Measurements from ENCODE around the genes GNG5, SSX2IP, MCOLN3 and ODF2L.

DNA sequence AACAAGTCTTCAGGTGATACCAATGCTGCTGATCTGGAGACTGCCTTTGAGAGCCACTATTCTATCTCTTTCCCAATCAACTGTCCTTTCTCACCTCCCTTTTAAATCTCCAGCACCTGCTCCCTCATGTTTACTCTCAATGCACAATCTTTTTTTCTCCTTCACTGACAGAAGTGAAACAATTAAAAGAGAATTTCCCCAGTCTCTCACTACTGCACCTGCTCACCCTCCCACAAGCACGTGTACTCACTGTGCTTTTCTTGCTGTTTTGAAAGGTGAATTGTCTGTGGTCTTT is 519.2 kb downstream of the TTLL7 start:
- PRO-cap, 3 experiments, result no peak in any of the 3 experiments
- RRBS, result no CpG with 5 or more reads among the region's 1 CpG

GRCh38 chr1:83764371-83764737 is 234.6 kb downstream of the TTLL7 start:
- PRO-cap, 3 experiments, result no peak in any of the 3 experiments
- RRBS, result no CpG with 5 or more reads among the region's 2 CpGs

DNA sequence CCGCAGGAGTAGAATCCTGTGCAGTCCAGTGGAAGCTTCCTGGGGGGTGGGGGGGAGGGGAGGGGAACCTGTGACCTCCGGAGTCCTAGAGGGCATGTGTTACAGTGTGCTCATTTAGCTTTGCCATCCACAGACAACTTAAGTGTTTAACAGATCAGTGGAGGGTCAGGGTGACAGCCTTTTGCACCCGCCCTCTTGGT is 18.1 kb upstream of the PRKACB start:
- PRO-cap, 3 experiments, result no peak in any of the 3 experiments
- RRBS, result no CpG with 5 or more reads among the region's 3 CpGs

- PRO-cap, 3 experiments, result no peak in any of the 3 experiments
- RRBS, result no CpG with 5 or more reads among the region's 2 CpGs
Observed at GRCh38 chr1:84146282-84146642, 2.2 kb downstream of the PRKACB start.

DNA sequence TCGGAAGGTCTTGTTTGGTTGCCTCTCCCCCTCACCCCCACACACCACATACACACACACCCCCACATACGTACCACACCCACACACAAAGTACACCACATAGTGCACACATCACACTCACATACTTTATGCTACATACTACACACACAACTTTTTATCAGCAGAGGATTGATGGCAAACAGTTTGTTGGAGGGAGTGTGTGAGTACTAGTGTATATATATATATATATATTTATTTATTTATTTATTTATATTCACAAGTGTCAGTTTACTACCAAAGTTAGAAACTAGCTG is 2.1 kb upstream of the SAMD13 start:
- PRO-cap, 3 experiments, result no peak in any of the 3 experiments
- RRBS, result no CpG with 5 or more reads among the region's 2 CpGs

DNA sequence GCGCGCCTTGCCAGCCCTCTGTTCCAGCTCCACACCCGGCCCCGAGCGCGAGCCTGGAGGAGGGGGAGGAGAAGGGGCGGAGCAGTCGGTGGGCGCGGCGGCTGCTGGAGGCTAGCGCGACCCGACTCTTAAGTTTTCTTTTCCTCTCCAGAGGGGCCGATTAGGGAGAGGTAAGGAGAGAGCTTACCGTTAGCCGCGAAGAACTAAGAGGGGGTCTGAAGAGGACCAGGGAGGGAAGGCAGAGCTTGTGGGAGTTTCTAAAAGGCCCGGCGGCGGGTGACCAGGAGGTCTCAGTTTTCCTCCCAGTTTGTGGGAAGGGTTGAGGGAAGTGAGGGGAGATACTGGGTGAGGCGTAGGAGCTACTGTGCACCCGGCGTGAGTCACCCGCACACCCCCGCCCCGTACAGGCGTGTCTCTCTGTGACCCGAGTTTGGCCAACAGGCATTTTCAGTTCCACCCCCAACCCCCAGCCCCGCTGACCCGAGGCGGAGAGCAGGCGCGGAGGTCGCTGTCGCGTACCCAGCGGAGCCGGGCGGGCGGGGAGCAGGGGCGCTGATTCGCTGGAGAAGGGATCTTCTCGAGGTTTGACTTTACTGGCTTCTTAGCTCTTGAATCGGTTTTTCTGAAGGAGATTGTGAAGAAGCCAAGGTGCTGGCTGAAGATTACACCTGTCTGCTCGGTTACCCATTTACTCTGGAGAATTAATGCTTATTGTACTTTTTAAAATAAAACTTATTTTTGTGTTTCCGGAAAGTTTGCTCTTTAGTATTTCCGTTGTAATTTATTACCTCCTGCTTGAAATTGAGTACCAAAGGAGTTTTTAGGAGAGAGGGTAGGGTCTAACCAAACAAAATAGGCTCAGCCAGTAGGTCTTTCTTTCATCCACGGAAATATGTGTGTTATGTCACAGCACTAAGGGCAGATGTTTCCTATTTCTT is at the start of gene GNG5:
Gene GNG5 (minus strand): TSS at position 333 of the 938 bp plus-strand sequence.
- PRO-cap, 3 experiments, result peak in 3 of 3 experiments; most common plus-strand start position 84 of the sequence (in 3); most common minus-strand start position 330 of the sequence (in 2)
- RRBS, result 3% methylated on average over 7 of the region's 49 CpGs

DNA sequence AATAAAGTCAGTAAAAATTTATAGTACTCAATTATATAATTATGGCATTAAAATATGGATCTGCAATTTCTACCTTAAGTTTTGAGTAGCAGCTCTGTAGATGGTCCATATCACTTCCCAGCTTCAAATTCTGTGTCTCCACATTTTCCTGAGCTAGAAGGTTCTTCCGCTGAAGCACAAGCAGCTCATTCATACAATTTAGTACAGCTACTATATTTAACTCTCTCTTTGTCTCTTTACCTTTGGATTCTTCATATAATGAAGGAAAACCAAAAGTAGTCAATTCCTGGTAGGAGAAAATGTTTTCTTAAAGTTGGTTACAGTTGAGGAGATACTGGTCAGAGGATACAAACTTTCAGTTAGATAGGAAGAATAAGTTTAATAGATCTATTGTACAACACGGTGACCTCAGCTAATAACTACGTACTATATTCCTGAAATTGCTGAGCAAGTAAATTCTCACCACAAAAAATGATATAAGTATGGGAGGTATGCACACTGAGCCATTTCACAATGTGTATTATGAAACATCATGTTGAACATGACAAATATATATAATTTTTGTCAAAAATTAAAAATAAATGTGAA is 20.6 kb downstream of the SSX2IP start:
- PRO-cap, 3 experiments, result no peak in any of the 3 experiments
- RRBS, result no CpG with 5 or more reads among the region's 3 CpGs

DNA sequence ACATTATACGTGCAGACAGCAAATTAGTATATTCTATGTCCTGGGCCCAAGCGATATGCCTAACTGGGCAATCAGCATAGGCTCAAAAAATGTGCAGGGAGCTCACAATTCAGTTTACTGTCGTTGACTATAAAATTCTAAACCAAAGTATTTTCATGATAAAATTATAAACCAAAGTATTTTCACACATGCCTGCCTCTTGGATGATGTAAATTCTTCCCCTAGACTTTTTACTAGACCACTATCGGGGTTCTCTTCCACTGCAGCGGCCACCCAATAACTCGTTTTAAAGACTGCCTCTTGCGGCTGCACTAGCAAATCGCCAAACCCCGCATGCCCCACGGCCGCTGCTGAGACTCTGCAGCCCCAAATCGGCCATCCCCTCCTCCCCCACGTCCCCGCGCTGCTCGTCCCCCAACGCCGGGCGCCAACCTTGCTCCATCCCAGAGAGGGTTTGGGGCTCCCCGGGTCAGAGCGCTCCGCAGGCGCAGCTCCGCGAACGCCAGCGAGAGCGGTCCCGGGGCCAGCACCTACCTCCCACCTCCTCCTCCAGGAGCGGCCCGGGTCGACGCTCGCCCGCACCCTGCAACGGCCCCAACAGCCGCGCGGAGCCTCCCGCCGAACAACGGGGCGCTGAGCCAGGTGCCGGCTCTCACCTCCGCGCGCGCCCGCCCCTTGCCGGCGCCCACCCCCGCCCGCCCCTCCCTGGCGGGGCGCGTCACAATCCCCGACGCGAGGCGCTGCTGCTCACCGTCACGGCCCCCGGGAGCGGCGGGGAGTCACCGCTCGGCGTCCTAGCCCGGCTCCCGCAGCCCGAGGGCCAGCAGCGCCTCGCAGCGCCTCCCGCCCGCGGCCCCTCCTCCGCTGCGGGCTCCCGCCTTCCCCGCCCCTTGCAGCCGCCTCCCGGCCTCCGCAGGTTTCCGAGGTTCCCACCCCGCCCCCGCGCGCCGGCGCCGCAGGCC is at the start of gene SSX2IP:
Gene SSX2IP (minus strand): TSS at position 842 of the 962 bp plus-strand sequence.
- PRO-cap, 3 experiments, result peak in 3 of 3 experiments; most common plus-strand start position 446 of the sequence (in 2); most common minus-strand start position 866 of the sequence (in 3)
- RRBS, result 1% methylated on average over 58 of the region's 92 CpGs

- PRO-cap, 3 experiments, result peak in 3 of 3 experiments; most common plus-strand start chr1:84690706 (in 3)
- RRBS, result under 1% methylated on average over 17 of the region's 33 CpGs
Observed at GRCh38 chr1:84690582-84690989, 325 bp upstream of the SSX2IP start.

DNA sequence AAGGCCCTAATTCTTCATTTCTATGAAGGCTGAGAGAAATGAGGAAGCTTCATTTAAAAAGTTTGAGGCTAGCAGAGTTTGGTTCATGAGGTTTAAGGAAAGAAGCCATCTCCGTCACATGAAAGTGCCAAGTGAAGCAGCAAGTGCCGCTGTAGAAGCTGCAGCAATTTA is 2.8 kb upstream of the SSX2IP start:
- PRO-cap, 3 experiments, result no peak in any of the 3 experiments
- RRBS, result no CpG with 5 or more reads among the region's 2 CpGs

DNA sequence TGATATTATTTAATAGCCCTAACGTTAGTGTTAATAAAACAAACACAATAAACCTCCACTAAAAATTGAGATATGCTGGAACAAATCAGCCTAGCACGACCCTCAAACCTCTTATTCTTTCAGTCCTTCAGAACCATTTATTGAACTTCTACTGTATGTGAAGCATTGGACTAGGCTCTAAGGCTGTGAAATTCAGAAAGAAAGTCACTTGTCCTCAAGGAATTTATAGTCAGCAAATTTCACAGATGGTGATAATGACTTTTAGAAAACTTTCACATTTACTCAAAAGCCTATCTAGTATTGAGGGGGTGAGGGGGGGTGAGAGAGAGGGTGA is 66.1 kb upstream of the SSX2IP start:
- PRO-cap, 3 experiments, result no peak in any of the 3 experiments
- RRBS, result no CpG with 5 or more reads among the region's 2 CpGs

DNA sequence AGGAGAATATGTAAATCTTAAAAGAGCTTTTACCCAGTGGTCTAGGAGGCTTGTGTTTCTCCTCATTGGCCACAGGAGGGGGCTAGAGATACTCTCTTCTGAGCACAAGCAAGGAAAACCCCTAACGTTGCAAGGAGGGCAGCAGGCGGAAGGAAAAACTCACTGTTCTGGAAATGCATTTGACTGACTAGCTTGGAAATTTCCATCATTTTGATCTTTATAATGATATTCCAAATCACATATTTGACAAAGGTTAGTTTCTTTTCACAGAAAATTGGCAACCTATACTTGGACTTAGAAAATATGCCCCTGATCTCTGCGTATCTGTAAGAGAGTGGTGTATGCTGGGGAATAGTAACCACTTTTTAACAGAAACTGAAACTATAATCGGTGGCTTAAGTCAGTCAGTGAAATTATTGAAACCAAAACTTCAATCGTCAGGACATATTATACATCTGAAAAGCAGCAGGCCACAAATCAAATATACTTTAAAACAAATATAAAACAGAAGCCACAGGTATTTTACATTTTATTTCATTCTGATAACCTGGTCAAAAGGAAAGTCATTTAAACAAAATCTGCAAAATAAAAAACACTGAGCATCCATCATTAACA is 51.8 kb downstream of the MCOLN2 start:
- PRO-cap, 3 experiments, result peak in 2 of 3 experiments; most common plus-strand start position 124 of the sequence (in 2)
- RRBS, result no CpG with 5 or more reads among the region's 5 CpGs

- PRO-cap, 3 experiments, result no peak in any of the 3 experiments
- RRBS, result 4% methylated on average over 70 of the region's 125 CpGs
Observed at GRCh38 chr1:85047494-85048964, at the start of gene MCOLN3. Gene MCOLN3 (minus strand): TSS chr1:85048500.

DNA sequence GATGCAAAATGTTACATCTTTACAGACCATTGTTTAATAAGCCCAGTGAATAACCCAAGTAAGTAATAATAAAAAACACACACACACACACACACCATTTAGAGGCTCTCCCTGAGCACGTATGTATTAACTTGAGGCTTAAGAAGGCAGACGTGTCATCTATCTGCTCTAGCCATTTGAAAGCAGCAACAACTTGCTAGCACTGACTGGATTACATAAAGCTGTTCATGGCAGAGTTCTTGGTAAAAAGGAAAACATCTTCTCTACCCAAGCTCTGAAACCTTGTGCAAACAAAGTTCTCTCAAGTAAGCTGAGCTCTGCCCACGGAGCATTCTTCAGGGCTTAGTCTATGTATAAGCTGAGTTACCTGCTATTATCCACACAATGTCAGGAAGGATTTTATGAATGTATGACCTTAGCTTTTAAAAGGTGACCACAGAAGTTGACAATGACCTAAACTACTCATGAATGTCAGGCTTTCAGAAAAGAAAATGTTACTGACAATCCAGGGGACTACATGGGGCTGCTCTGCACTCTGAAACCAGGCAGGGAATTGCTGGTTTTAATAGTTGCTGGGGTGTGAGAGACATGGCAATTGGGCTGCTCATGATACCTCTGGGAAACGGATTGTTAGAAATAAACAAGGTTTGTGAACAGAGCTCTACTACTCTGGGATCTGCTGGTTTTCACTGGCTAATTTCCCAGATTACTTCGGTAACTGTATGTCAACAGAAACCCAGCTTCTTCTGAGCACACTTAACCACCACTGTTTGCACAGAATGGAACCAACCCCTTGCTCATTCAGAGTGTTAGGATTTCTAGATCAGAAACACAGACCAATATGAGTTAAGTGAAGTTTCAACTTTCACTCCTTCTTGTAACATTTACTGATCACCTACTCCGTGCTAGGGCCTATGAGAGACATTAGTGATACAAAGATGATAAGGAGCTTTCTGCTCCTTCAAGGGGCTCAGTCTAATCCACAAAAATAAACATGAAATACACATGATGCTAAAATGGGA is 29.6 kb upstream of the CCN1 start:
- PRO-cap, 3 experiments, result no peak in any of the 3 experiments
- RRBS, result no CpG with 5 or more reads among the region's 6 CpGs

GRCh38 chr1:85569162-85569493 is 11.4 kb upstream of the CCN1 start:
- PRO-cap, 3 experiments, result no peak in any of the 3 experiments
- RRBS, result no CpG with 5 or more reads among the region's 1 CpG

DNA sequence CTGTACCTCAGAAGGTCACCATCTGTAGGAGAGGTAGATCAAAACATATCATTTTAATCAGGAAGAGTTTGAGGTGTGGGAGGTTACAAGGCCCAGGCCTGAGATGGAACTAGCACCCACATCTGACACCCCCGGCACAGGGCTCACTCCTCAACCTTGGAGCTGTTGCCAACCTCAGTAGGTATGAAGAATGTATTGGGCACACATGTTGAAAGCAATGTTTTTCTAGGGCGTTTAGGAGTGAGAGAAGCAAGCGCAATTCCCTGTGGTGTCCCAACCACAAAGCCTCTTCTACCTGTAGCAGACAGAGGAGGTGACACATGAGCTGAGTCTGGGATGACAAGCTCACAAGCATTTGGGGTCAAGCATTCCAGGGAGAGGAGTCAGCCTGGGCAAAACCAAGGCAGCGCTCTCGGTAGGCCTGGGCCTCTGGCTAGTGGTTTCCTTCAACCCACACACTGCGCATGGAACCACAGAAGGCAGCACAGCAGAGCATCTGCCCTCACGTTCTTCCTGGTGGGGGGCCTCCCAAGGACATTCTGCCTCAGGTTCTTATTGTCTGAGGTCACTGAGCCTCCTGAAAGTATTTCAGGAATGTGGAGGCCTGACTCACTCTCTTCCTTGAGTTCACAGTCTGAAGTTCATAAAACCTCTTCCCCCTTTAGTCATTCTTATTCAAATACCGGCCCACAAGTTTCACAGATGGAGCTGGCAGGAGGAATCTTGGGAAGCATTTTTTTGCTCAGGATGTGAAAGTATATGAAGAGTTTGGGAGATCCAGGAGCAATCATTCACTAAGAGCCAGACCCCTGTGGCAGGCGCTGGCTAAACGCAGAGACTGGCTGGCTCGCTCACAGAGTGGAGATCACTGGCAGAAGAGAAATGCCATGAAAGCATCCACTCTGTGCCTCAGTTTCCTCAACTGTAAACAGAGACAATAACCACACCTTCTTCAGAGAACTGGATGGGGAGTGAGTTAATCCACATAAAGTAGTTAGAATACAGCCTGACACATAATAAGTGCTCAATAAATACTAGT is 26.7 kb downstream of the CCN1 start:
- PRO-cap, 3 experiments, result no peak in any of the 3 experiments
- RRBS, result no CpG with 5 or more reads among the region's 11 CpGs

DNA sequence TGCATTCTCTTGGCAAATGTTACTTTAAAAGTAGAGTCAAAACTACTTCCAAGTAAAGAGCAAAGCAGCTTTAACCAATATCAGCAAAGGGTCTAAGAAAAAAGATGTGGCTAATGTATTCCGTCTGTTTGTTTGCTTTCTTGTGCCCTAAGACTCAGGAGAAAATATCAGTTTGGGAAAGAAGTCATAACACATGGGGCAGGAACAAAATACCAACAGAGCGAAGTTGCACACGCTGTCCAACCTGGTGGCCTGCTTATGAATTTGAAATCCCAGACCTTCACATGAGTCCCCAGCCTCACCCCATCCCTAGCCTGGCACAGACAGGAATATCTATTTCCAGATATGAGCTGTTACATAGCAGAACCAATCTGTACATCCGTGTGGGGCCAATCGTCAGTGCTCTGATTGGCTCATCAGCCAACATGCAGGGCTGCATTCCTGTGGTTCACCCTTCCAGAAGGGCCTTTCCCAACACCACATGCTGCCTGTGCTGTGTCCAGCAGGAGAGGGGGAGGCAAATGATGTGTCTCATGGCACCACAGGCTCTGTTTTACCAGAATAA is 31.2 kb downstream of the CCN1 start:
- PRO-cap, 3 experiments, result peak in 1 of 3 experiments; most common plus-strand start position 496 of the sequence (in 1)
- RRBS, result no CpG with 5 or more reads among the region's 5 CpGs

- PRO-cap, 3 experiments, result peak in 3 of 3 experiments; most common plus-strand start chr1:86396410 (in 3); most common minus-strand start chr1:86396283 (in 3)
- RRBS, result 2% methylated on average over 16 of the region's 67 CpGs
Observed at GRCh38 chr1:86395692-86396818, at the start of gene ODF2L. Gene ODF2L (minus strand): TSS chr1:86396323.

DNA sequence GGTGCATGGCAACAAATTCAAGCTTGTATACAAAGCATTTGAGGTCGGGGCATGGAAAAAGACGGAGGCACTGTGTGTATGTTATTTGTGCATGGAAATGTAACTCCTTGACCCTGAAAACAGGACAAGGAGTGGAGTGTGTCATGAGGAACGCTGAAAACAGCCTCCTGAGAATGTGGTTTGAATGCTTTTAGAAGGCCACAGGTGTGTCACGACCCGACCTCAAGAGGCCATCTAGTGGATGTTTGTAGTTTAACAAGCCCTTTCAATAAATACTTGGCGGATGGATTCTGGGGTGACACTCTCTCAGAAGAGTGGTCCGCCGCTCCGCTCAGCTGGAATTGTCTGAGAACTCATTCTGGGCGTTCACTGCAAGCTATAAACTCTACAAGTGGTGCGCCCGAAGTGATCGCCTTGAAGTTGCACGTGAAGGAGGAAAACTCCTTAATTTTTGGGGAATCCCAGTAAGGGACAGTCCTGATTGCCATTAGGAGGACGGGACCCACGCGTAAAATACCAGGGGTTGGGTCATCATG is 33.4 kb downstream of the CLCA1 start:
- PRO-cap, 3 experiments, result no peak in any of the 3 experiments
- RRBS, result no CpG with 5 or more reads among the region's 17 CpGs

- PRO-cap, 3 experiments, result no peak in any of the 3 experiments
- RRBS, result no CpG with 5 or more reads among the region's 1 CpG
Observed at GRCh38 chr1:86517049-86517866, 29.6 kb upstream of the CLCA4 start.

Measured in breast (tissue), 4 donors.